Gastrocnemius medialis (tissue), 3 donors: ENCODE measurements around a stretch of chr5.

GRCh38 chr5:134187483-134187927 is 10.8 kb upstream of the SKP1 start:
- PRO-cap: no peak
- RAMPAGE, long total RNA, 3 experiments: no peak in any of the 3 experiments

- PRO-cap: no peak
- RAMPAGE, long total RNA, 3 experiments: no peak in any of the 3 experiments
These were observed 23.8 kb upstream of the SKP1 start for GRCh38 chr5:134200197-134201202.

DNA sequence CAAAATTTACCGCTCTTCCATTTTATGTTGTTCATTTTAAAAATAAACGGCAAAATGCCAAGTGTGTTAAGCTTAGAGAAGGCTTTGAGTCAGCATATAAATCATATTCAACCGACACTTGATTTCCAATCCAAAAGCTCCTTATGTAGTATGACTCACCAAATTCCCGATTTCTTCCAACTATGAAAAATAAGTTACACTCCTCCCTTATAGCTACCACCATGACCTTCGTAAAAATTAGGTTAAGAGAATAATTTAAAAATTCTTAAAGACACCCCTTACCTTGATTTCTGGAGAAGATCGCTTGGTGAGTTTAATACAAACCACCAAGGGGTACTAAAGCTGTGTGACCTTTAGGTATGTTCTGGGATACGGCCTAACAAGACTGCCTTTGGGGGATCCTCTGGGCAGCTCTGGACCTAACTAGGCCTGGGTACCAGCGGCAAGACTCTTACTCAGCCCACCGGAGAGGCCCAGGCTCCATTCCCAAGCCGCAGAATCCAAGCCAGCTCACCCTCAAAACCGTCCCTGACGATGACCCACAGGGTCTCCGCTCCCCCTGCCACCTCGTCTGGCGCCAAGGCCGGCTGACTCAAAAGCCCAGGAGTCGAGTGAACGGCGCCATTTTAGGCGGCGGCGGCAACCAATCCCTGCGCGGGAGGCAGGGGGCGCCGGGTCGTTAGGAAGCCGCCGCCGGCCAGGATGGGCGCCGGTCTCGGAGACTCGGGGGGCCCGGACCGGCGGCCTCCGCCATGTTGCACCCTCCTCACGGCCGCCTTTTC is 755 bp downstream of the PPP2CA start:
- PRO-cap: bidirectional peak, plus-strand start at position 682 of the sequence, minus-strand start at position 635 of the sequence
- RAMPAGE, long total RNA, 3 experiments: no peak in any of the 3 experiments

DNA sequence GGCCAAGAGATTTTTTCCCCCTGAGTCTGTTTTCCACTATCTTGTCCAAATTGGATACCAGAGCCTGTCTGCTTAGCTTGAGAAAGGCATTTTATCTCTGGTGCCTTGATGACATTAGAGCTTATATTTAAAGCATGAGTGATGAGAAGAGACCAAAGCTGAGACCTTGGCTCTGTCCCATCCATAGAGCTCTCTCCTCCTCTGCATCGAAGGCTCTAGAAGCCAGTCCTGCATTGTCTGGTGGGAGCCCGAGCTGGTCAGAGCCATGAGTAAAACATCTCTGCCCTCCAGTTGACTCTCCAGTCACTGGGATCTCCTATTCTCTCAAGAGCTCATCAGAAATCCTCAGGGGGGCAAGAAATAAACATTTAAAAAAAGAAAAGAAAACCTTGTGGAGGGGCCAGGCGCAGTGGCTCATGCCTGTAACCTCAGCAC is 10.5 kb upstream of the PPP2CA start:
- PRO-cap: no peak
- RAMPAGE, long total RNA, 3 experiments: no peak in any of the 3 experiments

GRCh38 chr5:134377783-134378262 is 6.5 kb downstream of the UBE2B start:
- PRO-cap: no peak
- RAMPAGE, long total RNA, 3 experiments: no peak in any of the 3 experiments

DNA sequence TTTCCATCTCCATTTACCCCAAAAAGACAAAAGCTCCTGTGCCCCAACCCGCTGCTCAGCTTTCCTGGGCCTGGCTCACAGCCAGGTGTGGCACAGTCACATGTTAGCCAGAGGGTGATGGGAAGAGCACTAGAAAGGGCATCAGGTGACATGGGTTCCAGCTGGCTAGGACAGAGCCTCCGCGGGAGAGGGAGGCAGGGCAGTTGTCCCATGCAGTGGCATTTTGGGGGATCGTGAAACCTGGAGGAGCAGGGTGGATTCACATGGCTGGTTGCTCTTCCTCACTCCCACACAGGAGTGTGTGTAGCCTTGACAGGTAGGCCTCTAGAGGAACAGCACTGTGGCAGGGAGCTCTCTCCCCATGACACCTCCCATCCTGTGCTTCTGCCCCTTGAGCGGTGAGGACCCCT is 47.5 kb upstream of the CDKN2AIPNL start:
- PRO-cap: bidirectional peak, plus-strand start at position 171 of the sequence, minus-strand start at position 89 of the sequence
- RAMPAGE, long total RNA, 3 experiments: no peak in any of the 3 experiments

DNA sequence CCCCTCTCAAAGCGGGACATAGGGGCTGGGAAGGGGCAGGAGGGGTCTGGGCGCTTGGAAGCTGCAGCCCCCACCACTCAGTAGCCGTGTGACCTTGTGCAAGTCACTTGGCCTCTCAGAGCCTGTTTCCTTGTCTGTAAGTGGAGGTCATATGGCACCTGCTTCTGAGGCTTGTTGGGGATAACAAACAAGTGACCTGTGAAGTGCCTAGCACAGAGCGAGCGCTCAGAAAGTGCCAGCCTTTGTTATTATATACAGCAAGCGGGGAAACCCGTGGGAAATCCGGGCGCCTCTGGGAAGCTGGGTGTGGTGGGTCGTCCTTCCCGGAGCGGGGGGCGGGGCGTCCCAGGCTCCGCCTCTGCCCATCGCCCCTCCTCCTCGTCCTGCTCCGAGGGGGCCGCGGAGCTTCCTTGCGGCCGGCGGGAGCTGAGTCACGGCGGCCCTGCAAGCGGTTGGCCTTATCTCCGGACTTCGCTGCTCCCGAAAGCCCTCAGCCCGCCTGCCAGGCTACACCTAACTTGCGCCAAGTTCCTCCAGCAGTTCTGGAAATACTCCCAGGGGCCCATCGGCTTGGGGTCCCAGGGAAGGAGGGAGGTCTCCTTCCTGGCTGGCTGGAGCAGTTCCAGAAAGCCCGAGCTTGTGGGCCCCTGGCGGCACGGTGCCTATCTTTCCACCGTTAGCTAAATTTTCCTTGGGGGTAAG is 54.0 kb upstream of the CDKN2AIPNL start:
- PRO-cap: bidirectional peak, plus-strand start at position 419 of the sequence, minus-strand start at position 294 of the sequence
- RAMPAGE, long total RNA, 3 experiments: no peak in any of the 3 experiments

DNA sequence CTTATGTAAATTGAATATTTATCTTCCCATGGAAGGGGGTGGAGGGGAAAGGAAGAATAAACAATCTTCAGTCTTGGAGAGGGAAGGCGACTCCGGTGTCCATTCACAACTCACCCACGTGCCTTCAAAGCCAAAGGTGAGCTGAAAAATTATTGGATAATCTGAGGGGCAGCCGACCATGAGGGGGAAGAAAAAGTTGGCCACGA is 1.7 kb upstream of the JADE2 start:
- PRO-cap: no peak
- RAMPAGE, long total RNA, 3 experiments: no peak in any of the 3 experiments

- PRO-cap: no peak
- RAMPAGE, long total RNA, 3 experiments: no peak in any of the 3 experiments
These were observed 1.0 kb upstream of the JADE2 start for GRCh38 chr5:134524529-134524770.

DNA sequence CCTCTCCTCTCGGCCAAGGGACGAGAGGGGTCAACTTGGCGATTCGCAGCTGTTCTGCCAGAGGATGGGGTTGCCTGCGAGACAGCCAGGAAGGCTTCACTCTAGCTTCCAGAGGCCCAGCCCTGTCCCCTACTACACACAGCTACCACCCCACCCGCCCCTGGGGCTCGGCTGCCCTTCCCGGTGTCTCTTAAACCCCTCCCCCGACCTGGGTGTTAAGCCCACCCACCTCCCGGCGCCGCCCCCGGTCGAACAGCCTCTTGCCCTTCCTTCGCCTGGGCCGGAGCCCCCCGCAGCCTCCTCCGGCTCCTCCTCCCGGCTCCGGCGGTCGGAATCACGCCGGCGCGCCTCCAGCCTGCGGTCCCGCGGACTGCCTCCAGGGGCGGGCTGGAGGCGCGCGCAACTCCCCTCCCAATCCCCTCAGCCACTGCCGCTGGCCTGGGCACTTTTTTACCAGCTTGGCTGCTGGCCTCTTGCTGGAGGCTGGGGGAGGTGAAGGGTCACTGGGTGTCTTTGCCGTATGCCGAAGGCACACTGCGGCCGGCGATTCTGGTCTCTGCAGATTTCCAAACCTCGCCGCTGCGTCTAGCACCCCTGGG is 2.0 kb downstream of the JADE2 start:
- PRO-cap: bidirectional peak, plus-strand start at position 396 of the sequence, minus-strand start at position 323 of the sequence
- RAMPAGE, long total RNA, 3 experiments: no peak in any of the 3 experiments

GRCh38 chr5:134544990-134545585 is 19.6 kb downstream of the JADE2 start:
- PRO-cap: no peak
- RAMPAGE, long total RNA, 3 experiments: no peak in any of the 3 experiments

DNA sequence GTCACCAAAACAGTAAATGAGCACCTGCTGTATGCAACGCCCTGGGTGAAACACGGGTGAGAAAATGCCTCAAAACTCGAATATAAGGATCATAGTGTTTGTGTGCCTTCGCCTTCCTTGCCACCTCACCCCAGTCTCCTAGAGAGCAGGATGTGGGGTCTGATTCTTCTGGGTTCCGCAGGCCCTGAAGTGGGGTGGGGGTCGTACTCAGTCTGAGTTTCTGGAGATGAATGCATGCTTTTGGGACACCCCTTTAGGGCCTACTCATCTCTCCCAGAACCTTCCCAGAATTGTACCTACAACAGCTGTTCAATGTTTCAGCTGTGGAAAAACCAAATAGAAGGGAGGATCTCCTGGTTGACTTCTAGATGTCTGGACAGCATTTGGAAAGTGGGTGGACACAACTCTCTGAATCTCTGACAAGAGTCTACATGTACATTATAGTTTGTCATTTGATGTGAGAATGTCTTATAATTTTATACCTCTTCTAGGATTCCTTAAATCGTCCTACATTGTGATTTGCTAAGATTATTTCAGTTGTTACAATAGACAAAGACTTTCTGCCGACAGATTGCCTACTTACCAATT is 889 bp downstream of the SEC24A start:
- PRO-cap: no peak
- RAMPAGE, long total RNA, 3 experiments: no peak in any of the 3 experiments

DNA sequence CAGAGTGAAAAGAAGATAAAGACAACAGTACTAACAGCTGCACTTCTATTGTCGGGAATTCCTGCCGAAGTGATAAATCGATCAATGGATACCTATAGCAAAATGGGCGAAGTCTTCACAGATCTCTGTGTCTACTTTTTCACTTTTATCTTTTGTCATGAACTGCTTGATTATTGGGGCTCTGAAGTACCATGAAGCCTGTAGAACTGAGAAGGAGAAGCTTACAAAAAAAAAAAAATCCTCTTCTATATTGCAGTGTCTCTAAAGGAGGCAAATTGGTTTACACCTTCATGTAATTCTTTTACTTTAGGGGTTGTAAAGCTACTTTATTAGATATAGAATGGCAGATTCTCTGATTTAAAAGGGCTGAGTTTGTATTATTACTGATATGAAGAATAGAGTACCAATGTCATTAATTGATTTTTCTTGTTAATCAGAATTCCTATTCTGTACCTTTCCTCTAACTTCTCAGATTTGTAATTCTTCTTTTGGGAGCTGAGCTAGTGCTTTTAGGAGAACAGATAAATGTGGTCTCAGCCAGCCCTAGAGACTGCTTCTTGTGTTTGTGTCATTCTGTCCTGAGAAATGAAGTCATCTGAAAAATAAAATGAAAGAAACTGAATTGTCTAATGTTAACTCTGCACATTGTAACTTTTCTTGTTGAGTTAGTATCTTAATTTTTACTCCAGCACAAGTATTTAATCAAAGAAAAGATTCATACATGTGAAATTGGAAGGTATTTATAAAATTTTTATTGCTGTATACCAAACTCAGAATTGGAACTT is 7.6 kb upstream of the DDX46 start:
- PRO-cap: no peak
- RAMPAGE, long total RNA, 3 experiments: no peak in any of the 3 experiments

DNA sequence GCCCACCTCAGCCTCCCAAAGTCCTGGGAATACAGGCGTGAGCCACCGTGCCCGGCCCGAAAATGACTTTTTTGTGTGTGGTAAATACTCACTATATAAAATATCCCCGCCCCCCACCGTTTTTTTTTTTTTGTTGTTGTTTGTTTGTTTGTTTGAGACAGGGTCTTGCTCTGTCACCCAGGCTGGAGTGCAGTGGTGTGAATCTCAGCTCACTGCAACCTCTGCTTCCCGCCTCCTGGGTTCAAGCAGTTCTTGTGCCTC is 39.4 kb downstream of the DDX46 start:
- PRO-cap: no peak
- RAMPAGE, long total RNA, 3 experiments: no peak in any of the 3 experiments

GRCh38 chr5:134873415-134873896 is 715 bp upstream of the TXNDC15 start:
- PRO-cap: no peak
- RAMPAGE, long total RNA, 3 experiments: no peak in any of the 3 experiments

DNA sequence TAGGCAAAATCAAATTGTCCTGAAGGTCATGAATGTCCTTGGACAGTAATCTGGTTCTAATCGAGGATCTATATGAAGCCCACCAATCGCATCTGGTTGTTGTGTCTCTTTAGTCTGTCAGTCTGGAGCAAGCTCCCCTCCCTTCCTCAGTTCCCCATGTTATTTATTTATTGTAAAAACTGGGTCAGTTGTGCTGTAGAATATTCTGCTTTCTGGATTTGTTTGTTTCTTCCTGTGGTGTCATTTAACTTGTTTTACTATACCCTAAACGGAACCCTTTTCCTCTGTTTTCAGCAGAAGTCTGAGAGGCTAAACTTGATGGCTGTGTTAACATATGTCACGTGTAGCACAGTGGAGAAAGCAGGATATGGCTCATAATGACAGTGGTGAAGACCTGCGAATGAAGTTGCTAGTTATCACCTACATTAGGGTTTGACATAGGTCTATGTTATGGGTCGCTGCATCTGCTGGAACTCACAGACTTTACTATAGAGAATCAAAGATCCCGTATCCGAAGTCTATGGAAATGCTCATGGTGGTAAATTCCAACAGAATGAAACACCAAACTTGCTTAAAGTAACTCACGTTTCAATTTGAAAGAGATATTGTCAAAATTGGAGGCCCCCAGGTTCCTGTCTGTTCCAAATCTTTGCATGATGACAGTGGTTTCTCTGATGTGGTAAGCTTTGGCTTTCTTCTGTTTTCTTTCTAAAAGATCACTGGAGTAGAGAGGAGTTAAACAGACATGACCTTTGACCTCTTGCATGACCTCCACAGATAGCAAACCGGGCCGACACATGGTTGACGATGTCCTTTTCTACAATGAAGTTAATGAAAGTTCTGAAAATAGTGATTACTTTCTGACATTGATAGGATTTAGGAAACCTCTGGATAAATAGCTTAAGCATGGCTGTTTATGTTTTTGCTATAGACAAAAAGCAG is 3.3 kb upstream of the CATSPER3 start:
- PRO-cap: no peak
- RAMPAGE, long total RNA, 3 experiments: no peak in any of the 3 experiments

GRCh38 chr5:135359997-135360999 is 38.7 kb downstream of the MACROH2A1 start:
- PRO-cap: no peak
- RAMPAGE, long total RNA, 3 experiments: no peak in any of the 3 experiments

DNA sequence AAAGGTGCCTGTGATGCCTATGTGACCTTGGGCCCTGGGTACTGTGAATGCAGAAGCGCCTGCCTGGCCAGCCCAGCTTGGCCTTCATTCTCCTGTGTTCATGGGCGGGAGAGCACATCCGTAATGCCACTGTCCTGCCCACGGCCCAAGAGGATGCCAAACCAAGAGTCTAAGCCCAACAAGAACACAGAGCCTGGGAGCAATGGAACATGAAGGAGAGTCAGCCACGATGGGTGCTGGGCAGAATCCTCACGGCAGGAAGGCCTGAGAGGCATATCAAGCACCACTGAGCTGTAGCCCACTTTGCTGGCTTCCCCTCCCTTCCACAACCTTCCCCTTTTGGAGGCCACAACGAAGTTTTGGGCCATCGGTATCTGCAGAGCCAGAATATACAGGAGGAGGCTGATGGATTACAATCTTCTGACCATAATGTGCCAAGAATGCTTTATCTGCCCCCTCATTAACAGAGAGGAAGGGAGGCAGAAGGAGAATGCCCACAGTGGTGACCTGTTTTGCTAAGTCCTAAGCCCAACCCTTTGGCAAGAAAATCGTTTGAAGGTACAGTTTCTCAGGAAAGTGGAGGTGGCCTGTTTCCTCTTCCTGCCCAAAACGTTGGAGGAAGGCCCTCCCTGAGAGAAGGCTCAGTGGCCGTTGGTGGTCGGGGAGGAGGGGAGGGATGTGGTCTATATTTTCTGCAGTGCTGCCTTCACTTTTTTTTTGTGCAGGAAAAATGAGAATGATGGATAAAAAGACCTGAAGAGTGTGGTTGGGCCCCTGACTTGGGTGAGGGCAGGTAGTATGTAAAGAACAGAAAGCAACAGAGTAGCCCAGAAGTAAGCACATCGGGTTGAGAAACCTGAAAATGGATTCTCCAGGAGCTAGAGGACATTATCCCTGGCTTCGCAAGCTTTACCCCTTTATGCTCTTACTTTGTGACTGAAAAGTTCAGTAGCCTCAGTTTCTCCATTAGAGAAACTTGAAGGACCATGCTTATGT is 26.2 kb downstream of the MACROH2A1 start:
- PRO-cap: no peak
- RAMPAGE, long total RNA, 3 experiments: no peak in any of the 3 experiments

DNA sequence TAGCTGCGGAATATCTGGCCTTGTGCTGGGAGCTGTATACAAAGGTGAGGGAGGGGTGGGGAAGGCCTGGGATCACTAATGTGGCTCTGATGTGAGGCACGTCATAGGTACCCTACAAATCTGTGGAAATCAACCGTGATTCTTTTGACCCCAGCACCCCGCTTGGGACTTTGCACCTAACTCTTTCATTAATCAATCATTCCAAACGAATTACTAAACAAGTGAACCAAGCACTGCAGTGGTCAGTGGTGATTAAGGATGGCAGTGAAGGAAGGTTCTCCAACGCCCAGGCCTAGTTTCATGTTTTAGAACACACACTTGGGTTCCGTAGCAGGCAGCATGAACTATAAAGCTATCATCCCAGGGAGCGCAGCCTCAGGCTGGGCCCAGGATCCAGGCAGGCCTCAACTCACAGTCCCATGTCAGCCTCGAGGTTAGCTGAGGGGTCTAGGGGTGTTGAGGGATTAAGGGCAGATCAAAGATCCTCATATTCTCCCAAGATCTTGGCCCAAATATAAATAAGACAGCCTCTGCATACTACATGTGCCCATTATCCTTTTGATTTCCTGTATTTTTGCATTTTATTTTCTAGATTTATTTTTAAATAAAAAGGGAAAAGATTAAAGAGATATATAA is 18.7 kb downstream of the MACROH2A1 start:
- PRO-cap: no peak
- RAMPAGE, long total RNA, 3 experiments: no peak in any of the 3 experiments

DNA sequence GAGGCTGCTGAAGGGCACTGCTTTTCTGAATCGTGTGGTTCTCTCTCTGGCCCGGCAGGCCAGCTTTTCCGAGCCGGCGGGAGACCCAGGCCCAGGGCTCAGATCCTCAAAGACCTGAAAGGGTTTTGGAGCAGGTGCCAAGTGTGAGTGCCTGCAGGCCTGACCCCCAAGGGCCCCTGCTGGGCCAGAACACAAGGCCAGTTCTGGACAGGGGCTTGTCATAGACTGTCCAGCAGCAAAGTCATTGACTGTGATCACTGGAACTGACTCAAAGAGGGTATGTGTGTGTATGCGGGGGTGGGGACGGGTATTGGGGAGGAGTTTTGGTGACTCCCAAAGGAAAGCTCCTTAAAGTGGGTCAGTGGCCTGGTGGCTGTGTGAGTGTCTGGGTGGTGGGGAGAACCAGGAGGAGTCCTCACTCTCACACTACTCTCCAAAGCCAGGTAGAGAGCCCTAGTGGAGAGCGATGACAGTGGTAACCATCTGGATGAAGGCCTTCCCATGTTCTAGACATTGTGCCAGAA is 592 bp upstream of the CXCL14 start:
- PRO-cap: no peak
- RAMPAGE, long total RNA, 3 experiments: no peak in any of the 3 experiments